Colon Carcinoma Metastatic in the Lung (tissue), 2 donors: ENCODE data around the gene SLC25A6.

- PRO-cap, 2 experiments, result no peak in any of the 2 experiments
Observed at GRCh38 chrX:264815-265381, 16.3 kb upstream of the PLCXD1 start.

DNA sequence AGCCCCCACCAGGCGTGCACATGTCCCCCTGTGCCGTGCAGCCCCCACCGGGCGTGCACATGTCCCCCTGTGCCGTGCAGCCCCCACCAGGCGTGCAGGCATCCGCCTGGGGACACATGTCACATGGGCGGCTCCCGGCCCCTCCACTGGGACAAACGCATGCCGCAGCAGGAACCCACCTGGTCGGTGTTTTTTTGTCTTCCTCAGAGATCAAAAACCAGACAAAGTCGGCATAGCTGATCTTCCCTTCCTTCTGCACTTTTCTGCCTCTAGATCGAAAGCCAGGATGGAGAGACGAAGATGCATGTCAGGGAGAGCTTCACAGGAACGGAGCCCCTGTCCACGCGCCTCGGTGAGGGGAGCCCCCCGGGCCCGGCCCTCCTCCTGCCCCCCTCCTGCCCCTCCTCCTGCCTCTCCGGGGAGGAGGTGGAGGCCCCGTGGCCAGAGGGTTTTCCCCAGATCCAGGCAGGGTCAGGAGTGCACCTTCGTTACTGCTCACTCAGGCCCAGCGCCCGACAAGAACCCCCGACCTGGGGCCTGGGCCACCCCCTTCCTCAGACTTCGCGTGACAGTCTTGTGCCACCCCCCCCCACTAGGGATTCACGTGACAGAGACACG is 22.6 kb upstream of the GTPBP6 start:
- PRO-cap, 2 experiments, result no peak in any of the 2 experiments

GRCh38 chrX:385790-386457 is 783 bp downstream of the PPP2R3B start:
- PRO-cap, 2 experiments, result no peak in any of the 2 experiments

- PRO-cap, 2 experiments, result no peak in any of the 2 experiments
Observed at GRCh38 chrX:1205553-1206033, 6.9 kb downstream of the CRLF2 start.

DNA sequence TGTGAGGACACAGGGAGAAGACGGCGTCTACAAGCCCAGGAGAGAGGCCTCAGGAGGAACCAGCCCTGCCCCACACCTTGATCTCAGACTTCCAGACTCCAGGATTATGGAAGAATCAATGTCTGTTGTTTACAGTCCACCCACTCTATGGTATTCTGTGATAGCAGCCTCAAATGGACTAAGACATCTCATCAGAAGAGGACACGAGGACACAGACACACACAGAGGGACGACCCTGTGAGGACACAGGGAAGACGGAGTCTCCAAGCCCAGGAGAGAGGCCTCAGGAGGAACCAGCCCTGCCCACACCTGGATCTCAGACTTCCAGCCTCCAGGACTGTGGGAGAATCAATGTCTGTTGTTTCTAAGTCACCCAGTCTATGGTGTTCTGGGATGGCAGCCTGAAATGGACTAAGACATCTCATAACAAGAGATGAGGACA is 3.7 kb downstream of the SLC25A6 start:
- PRO-cap, 2 experiments, result no peak in any of the 2 experiments

DNA sequence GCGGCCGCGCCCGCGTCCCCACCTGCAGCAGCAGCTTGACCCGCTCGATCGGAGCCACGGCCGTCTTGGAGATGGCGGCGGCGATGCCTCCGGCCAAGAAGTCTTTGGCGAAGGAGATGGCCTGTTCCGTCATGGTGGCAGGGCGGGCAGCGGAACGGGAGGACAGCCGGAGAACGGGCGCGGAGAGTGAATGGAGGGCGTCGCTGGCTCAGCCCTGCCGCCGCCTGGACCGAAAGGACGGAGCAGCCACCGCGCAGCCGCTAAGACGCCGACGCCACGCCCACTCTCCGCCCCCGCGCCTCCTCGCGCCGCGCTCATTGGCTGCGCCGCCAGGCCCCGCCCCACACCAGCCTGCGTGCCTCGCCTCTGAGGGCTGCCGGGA is at the start of gene SLC25A6:
Gene SLC25A6 (minus strand): TSS at position 237 of the 382 bp plus-strand sequence.
- PRO-cap, 2 experiments, result peak in 2 of 2 experiments; most common minus-strand start position 236 of the sequence (in 1)

- PRO-cap, 2 experiments, result no peak in any of the 2 experiments
Observed at GRCh38 chrX:1424510-1425058, 28.1 kb downstream of the ASMTL start.

DNA sequence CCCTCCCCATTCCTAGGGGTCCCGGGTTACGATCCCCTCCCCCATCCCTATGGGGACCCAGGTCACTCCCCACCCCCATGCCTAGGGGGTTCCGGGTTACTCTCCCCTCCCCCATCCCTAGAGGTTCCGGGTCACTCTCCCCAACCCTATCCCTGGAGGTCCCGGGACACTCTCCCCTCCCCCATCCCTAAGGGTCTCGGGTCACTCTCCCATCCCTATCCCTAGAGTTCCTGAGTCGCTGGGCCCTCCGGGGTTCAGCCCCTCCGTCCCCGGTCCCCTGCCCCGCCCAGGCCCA is 317 bp downstream of the ASMTL start:
- PRO-cap, 2 experiments, result no peak in any of the 2 experiments

GRCh38 chrX:1467106-1467607 is 14.4 kb upstream of the ASMTL start:
- PRO-cap, 2 experiments, result peak in 1 of 2 experiments; most common minus-strand start chrX:1467323 (in 1)

DNA sequence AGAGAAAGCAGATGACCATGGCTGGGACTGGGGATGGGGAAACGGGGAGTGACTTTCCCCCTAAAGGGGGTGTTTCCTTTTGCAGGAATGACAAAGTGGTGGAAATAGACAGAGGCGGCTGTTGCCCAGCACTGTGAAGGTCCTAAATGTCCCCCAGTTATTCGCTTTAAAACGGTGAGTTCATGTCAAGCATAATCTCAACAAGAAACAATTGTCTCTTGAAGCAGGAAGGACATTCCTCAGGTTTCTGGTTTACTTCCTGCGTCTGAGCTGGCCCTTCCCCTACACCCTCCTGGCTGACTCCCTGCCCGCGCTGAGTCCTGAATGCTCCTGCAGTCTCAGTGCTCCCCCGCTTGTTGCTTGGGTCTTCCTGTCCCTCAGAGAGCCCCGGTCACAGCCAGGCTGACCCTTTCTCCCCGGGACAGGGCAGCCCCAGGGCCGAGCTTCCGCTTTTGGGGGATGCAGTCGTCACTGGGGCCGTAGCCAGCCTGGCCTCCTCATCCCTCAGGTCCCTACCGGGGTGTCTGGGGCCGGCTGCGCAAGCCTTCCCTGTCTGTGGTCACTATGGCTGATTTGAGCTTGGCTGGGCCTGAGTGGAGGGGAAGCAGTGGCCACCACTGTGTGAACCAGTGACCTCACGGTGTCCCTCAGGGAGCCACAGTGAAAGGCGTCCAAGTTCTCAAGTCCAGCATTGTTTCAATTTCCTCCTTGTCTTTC is 34.0 kb upstream of the ASMTL start:
- PRO-cap, 2 experiments, result no peak in any of the 2 experiments

- PRO-cap, 2 experiments, result no peak in any of the 2 experiments
Observed at GRCh38 chrX:1487257-1487642, 34.5 kb upstream of the ASMTL start.

- PRO-cap, 2 experiments, result no peak in any of the 2 experiments
Observed at GRCh38 chrX:1500751-1501587, 36.0 kb downstream of the P2RY8 start.

- PRO-cap, 2 experiments, result no peak in any of the 2 experiments
Observed at GRCh38 chrX:1534272-1534803, 2.6 kb downstream of the P2RY8 start.

- PRO-cap, 2 experiments, result no peak in any of the 2 experiments
Observed at GRCh38 chrX:1546521-1547516, 9.8 kb upstream of the P2RY8 start.

- PRO-cap, 2 experiments, result no peak in any of the 2 experiments
Observed at GRCh38 chrX:1592279-1593196, 1.1 kb downstream of the AKAP17A start.

DNA sequence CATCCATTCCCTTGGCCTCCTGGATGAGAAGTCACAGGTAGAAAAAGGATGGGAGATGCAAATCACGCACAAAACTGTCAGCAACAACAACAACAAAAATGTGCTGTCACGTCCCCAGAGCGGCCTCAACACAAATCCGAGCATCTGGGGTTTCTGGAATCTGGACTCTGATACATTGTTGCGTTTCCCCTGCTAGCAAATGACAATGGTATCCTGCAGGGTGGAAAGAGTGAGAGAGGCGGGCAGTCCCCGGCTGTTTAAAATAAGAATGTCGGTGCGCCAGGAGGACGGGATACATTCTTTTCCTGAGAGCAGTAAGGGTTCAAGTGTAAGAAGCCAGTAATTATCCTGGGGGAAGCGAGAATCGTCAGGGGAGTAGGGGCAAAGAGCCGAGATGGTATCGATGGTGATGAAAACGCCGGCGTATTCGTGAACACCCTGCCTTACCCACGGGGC is 310.2 kb downstream of the ASMT start:
- PRO-cap, 2 experiments, result no peak in any of the 2 experiments

DNA sequence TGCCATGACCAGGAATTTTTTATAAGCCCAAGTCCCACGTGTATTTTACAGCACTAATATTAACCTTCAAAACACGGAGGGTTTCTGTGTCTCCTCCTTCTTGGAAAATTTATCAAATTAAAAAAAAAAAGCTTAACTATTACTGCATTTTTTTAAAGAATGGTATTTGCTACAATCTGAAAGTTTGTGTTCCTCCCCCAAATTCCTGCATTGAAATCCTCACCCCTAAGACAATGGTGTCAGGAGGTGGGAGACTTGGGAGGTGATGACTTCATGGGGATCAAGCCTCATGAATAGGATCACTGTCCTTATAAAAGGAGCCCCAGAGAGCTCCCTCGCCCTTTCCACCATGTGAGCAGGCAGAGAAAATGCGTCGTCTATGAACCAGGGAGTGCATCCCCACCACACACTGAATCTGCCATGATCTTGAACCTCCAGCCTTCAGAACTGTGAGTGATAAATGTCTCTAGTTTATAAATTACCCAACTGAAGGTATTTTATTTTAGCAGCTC is 38.0 kb downstream of the DHRSX start:
- PRO-cap, 2 experiments, result no peak in any of the 2 experiments

- PRO-cap, 2 experiments, result no peak in any of the 2 experiments
Observed at GRCh38 chrX:2649688-2650353, 41.3 kb upstream of the CD99 start.

DNA sequence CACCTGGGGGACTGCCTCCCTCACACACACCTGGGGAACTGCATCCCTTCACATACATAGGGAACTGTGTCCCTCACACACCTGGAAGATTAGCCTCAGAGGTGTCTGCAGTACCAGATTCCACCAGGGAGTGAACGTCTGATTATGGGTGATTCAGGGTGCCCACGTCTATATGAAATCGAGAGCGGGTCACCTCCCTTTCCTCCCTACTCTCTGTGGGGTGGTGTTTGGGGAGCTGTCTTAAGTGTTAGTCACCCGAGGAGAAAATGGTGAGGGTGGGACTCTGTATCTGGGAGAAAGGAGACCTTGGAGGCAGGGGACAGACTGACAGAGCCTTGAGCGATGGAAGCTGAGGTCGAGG is 17.0 kb downstream of the CD99 start:
- PRO-cap, 2 experiments, result no peak in any of the 2 experiments

- PRO-cap, 2 experiments, result no peak in any of the 2 experiments
Observed at GRCh38 chrX:2743615-2744007, 8.2 kb upstream of the XG start.